BE2C (cell line): Measurements from ENCODE around the gene SEC24B.

GRCh38 chr4:108867215-108867631, 104.4 kb upstream of the ETNPPL start:
- RRBS, result no CpG with 5 or more reads among the region's 5 CpGs

- RRBS, result no CpG with 5 or more reads among the region's 6 CpGs
These were observed 118.1 kb downstream of the COL25A1 start for GRCh38 chr4:109184369-109184784.

- RRBS, result 1% methylated on average over 61 of the region's 115 CpGs
These were observed at the start of gene SEC24B for GRCh38 chr4:109433167-109434177. TSS of gene SEC24B (plus strand) at chr4:109433815.

GRCh38 chr4:109559425-109559959, 554 bp upstream of the MCUB start:
- RRBS, result 42% methylated on average over 15 of the region's 30 CpGs

GRCh38 chr4:109648157-109648936, 54.9 kb downstream of the CASP6 start:
- RRBS, result no CpG with 5 or more reads among the region's 5 CpGs

DNA sequence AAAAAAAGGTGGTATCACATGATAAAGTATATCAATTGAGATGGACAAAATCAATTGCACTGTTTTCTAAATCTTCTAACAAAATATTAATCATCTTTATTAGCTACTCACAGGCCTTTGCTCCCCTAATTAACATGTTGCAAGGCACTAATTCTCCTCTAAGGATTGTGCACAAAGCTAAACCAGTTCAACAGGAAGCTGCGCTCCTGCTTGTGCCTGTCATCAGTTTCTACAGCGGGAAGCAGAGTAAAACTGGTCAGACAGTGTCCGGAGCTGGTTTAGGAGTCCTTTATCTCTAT, 79.2 kb downstream of the ELOVL6 start:
- RRBS, result no CpG with 5 or more reads among the region's 3 CpGs

DNA sequence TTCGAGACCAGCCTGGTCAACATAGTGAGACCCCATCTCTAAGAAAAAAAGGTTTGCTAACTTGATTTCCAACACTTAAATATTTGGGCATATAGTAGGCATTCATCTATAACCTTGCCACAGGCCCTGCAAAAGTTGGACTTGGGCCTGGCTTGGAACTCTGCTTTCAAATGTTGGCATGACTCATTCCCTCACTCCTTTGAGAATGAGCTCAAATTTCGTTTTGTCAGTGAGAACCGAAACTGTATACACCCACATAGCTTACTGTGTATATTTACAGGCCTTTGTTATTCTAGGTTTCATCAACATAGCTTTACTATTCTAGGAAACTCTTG, 88.7 kb upstream of the ELOVL6 start:
- RRBS, result no CpG with 5 or more reads among the region's 3 CpGs

- RRBS, result 10% methylated on average over 5 of the region's 54 CpGs
These were observed 7.1 kb downstream of the PITX2 start for GRCh38 chr4:110615271-110616619.

GRCh38 chr4:111989772-111990249, 155.4 kb upstream of the FAM241A start:
- RRBS, result no CpG with 5 or more reads among the region's 2 CpGs

GRCh38 chr4:112126973-112127634, 18.1 kb upstream of the FAM241A start:
- RRBS, result no CpG with 5 or more reads among the region's 2 CpGs

DNA sequence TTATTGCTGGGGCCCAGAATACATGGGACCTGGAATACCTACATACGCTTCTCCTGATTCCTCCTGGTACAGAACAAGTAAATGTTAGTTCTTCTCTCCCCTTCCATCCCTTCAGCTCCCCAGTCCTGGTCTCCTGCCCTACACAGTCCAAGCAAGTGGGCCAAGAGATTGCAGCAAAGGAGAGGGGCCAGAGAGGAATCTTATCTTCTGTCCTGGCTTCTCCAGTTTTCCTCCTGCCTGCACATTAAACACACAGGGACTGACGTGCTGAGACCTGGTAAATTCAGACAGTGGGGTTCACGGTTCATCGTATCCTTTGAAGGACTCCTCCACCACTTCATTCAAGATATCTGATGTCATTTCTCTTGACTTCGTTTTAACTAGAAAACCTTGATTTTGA, 45.7 kb downstream of the ALPK1 start:
- RRBS, result no CpG with 5 or more reads among the region's 5 CpGs

DNA sequence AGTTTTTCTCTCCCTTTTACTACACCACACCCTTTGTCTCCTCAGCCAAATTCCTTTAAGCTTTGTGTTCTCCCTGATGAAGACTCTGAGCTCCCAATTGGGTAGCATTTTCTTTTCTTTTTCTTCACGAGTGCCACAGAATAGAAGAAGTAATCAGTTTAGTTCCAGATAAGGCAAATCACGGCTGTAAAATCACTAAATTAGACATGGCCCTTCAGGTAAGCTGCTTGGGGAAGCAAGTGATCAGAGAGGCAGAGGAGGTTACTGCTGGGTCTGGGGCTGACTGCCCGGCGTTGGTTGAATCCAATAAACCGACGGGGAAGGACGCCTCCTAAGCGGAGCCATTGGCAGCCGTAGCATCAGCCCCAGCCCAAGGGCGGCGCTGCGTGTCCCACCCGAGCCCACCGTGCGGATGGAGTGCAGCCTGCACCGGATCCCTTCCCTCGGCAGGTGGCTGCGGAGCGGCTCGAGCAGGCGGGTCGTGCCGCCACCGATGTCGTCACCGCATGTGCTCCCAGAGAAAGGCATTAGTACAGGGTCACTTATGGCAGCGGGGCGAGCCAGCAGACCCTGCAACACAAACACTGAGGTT, 82.0 kb downstream of the ALPK1 start:
- RRBS, result no CpG with 5 or more reads among the region's 28 CpGs

- RRBS, result no CpG with 5 or more reads among the region's 4 CpGs
These were observed 100.5 kb downstream of the ALPK1 start for GRCh38 chr4:112397556-112398247.

- RRBS, result no CpG with 5 or more reads among the region's 4 CpGs
These were observed 13.3 kb downstream of the LARP7 start for GRCh38 chr4:112650251-112650651.

GRCh38 chr4:112705912-112707254, 69.4 kb downstream of the LARP7 start:
- RRBS, result under 1% methylated on average over 12 of the region's 73 CpGs

GRCh38 chr4:112956306-112956623, 93.2 kb upstream of the ANK2 start:
- RRBS, result no CpG with 5 or more reads among the region's 5 CpGs

- RRBS, result no CpG with 5 or more reads among the region's 12 CpGs
These were observed 30.6 kb downstream of the ANK2 start for GRCh38 chr4:113079858-113080581.

DNA sequence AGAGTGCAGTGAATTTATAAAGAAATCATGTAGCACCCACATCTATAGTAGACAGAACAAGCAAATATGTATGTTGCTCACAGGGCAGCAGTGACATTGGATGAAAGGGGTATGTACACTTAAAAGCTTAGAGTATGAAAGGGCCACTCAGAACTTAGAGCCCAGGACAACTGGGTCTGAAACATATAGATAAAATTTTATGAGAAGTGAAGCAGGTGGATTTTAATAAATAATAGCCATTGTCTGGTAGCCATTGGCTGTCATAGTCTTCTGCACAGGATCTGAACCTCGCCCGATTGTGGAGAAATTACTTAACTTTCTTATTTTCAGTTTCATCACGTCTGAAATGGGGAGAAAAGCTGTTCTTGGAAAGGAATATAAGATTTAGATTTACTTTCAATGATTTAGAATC, 242.1 kb downstream of the ANK2 start:
- RRBS, result no CpG with 5 or more reads among the region's 3 CpGs

- RRBS, result no CpG with 5 or more reads among the region's 1 CpG
These were observed 245.0 kb downstream of the ANK2 start for GRCh38 chr4:113294422-113294958.